Neural cell (in vitro differentiated cells): ENCODE data around the gene DGKI.

DNA sequence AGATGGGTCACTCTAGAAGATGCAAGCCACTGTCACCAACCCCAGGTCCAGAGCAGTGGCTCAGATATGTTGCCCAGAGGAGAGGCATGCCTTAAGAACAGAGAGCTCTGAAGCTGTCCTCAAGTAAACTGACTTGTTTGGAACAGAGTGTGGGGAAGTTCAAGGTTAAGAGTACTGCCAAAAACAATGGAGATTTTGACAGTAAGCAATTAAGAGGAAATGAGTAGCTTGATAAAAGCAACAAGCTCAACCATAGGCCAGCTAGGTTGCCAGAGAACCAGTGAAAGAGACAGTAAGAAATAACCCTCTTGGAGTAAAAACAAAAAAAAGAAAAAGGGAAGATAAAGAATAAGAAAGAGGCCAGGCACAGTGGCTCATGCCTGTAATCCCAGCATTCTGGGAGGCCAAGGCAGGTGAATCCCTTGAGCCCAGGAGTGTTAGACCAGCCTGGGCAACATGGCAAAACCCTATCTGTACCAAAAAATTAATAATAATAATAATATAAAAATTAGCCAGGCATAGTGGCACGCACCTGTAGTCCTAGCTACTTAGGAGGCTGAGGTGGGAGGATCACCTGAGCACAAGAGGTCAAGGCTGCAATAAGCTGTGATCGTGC is 3.5 kb upstream of the TMEM140 start:
- RAMPAGE, long total RNA: no peak

DNA sequence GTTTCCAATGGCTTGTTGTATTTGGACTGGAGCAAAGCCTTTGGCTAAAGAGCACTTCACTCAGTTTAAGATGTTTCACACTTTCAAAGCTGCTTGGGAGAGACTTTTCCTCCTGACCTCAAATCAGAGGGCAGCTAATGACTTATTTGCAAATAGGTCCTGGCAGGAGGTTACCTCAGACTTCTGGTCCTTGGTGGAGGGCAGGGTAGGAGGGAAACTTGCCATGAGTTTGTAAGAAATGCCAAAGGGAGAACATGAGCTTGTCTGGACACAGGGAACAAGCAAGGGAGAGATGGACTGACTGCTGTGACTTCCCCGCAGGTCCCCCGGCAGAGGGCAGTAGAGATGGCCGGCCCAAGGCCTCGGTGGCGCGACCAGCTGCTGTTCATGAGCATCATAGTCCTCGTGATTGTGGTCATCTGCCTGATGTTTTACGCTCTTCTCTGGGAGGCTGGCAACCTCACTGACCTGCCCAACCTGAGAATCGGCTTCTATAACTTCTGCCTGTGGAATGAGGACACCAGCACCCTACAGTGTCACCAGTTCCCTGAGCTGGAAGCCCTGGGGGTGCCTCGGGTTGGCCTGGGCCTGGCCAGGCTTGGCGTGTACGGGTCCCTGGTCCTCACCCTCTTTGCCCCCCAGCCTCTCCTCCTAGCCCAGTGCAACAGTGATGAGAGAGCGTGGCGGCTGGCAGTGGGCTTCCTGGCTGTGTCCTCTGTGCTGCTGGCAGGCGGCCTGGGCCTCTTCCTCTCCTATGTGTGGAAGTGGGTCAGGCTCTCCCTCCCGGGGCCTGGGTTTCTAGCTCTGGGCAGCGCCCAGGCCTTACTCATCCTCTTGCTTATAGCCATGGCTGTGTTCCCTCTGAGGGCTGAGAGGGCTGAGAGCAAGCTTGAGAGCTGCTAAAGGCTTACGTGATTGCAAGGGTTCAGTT is 6.1 kb downstream of the CYREN start:
- RAMPAGE, long total RNA: no peak

DNA sequence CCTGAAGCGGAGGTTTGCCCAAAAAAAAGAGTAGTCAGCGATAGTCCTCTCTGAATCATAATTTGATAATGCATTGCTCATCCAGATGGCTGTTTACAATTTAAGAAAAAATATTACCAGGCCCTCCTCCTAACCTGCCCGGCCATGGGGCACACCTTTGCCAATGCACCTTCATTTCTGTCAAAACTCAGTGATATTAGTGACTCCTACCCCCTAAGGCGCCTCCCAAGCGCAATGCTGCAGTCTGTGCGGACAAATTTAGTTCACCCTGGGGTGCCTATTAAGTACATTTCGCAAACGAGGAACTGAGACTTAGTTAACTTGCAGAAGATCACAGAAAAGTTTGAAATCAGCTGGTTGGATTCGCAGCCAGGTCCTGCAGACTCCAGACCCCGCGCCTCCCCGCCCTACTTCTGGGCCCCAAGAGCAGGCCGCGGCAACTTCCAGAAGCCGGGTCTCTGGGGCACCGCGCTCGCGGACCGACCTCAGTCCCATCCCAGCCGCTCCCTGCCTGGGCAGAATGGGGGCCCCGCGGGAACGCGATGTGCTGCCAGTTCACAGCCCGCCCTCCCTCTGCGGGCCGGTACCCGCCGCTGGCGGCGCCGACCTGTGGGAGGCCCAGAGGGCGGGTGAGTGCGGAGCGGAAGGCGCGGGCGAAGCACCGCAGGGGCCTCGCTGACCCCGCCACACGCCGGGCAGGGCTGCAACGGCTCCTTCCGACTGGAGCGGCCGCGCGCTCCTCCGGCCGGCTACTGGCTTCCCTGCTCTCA is 530 bp downstream of the CYREN start:
- RAMPAGE, long total RNA: no peak

DNA sequence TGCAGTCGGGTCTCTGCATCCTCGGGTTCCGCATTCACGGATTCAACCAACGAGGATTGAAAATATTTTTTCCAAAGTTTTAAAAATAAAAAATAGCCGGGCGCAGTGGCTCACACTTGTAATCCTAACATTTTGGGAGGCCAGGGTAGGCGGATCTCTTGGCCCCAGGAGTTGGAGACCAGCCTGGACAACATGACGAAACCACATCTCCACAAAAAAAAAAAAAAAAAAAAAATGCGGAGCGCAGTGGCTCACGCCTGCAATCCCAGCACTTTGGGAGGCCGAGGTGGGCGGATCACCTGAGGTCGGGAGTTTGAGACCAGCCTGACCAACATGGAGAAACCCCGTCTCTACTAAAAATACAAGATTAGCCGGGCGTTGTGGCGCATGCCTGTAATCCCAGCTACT is 877 bp upstream of the WDR91 start:
- RAMPAGE, long total RNA: no peak

- RAMPAGE, long total RNA: no peak
Measured at GRCh38 chr7:135369508-135370167, 136.0 kb downstream of the STRA8 start.

DNA sequence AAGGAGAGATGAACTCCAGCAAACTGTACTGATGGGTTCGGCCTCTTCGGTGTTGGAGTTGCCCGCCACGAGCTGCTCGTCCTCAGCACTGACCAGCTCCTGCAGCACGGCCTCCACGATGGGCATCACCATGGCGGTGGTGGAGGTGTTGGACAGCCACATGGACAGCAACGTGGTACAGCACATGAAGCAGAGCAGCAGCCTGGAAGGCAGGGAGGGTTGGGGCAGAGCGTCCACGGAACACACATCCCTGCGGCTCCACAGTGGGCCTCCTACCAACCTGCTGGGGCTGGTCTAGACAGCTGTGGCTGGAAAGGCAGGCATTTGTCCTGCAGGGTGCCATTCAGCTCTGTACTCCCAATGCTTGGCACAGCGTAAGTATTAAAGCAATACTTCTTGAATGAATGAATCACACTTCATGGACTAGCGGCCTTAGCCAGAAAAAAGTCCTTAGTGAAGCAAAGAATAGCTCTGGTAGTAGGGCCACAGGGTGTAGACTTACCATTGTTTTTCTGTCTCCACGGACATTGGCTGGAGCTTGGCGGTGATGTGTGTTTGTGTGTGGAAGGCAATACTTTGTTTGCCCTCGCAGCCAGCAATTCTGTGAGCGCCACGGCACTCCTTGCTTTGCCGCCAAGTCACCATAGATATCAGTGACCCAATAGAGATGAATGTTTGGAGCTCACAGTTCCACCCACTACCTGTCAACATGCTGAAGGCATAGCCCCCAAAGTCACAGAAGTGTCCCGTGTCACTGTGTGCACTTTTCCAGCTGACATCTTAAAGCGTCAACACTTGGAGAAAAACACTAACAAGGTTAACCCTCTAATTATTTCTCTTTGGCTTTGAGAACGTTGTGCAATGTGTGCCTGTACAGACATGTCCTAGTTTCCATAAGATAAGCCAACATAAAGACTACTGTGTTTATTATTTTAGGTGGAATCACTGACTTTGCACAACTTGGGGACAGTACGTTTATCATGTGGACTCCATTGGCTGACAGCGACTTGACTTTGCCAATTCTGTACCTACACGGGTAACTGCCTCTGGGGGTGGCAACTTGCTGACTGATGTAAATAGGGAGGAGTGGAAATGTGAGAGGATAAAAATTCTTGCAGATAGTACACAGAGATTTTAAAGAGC is 21.5 kb downstream of the SLC13A4 start:
- RAMPAGE, long total RNA: no peak

- RAMPAGE, long total RNA: no peak
Measured at GRCh38 chr7:135980613-135981238, 3.6 kb upstream of the MTPN start.

DNA sequence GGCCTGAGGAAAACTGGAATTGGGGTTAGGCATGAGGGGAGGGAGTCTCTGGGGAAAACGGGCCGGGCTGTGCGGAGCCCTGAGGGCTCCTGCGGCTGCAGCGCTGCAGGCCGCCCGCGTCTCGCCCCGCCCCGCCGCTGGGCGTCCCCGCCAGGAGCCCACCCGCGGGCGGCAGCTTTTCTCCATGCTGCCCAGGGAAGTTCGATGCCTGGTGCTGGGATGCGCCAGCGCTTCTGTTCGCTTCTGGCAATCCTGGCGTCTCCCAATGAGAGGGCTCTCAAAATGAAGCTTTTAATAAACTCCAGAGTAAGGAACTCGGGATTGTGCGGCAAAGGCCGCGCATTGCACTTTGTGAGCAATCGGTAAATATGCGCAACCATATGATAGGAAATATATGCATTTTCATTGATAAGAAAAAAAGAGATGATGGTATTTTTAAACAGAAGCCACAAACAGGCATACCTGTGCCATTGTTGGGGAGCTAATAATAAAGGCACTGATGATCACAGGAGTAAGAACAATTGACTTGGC is 2.8 kb downstream of the CHRM2 start:
- RAMPAGE, long total RNA: no peak

- RAMPAGE, long total RNA: no peak
Measured at GRCh38 chr7:137721868-137722233, 124.9 kb downstream of the DGKI start.

DNA sequence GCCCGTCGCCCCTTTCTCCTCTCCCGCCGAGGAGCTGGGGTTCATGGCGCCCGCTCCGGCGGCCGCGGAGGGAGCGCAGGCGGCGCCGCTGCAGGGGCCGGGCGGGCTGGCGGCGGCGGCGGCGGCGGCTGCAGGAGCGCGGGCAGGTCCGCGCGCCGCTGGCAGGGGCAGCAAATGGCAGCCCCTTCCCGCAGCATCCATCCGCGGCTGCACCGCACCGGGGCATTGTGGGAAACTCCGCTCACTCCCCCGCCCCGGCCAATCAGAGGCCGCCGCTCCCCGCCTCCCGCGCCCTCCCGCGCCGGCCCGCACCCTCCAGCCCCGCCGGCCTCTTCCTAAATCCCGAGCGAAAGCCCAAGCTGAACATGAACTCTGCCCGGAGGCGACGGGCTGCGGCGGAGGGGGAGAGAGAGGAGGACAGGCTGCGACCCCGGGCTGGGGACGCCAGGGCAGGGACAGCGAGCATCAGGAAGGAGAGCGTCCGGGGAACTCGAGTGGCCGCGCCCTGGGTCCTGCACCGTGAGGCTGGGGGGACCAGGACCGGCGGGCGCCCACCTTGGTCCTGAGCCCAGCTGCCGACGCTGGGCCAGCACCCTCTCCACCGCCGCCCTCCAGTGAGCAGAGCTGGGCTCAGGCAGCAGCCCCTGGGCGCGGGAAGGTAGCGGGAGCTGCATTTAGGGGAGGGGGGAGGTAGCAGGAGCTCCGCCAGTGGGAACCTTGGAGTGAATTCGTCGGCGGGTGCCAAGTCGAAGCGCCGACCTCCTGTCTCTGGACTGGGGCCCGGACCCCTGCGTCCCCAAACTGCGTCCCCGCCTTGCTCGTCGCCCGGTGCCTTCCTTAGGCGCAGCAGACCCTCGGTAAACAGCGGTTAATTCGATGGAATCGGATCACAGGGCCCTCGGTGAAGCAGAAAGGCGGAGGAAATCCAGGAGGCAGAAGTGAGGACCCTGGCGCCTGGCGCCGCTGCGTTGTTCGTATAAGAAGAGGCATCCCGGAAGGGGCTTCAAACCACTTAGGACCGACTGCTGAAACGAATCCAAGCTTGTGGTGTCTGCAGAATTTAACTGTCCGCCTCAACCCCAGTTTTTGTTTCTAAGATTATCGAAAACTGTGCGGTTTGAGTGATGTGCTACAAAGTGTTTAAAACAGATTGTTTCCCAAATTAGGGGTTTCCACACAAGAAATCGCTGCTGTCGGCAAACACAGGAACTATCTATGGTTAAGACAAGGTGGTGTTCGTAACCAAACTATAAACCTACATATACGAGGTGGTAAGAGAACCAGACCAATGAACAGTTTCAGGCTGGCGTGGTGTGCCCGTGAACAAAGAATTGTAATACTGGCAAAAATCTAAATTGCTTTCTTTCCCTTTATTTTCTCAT is at the start of gene DGKI:
TSS of gene DGKI (minus strand) at position 313 of the 1,382 bp plus-strand sequence.
- RAMPAGE, long total RNA: start-site peak on the plus strand centred at position 305 of the sequence, 46 bp wide, 42 and 19 reads in 2 replicates

DNA sequence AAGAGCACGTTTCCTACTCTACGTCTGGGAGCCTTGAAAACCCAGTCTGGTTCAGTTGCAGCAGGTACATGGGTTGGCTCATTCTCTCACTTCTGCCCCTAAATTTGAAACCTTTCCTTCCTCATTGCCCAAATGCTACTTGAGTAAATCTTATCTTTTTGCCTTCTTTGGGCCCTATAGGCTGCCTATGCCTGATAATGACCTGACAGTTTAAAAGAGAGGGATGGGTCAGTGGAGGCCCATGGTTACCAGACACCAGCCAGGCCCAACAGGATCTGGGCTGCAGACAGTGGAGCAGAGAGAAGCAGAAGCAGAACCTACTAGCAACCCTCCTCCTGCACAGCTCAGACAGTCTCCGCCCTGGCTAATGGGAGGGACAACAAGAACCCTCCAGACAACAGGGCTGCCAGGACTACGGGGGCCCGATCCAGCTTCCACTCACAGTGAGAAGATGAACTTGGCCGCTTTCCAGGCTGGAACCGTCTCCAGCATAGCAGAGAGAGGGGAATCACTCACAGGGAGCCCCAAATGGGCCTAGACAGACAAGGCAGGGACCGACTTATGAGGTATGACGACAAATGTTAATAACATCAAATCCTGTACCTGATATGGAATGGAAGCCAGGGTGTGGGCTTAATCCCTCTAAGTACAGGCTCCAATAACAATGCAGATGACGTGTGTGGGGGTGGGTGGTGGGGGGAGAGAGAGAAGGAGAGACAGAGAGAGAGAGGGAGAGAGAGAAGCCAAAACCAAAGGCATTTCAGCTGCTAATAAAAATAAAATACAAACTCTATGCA is 31.7 kb upstream of the DGKI start:
- RAMPAGE, long total RNA: no peak

- RAMPAGE, long total RNA: no peak
Measured at GRCh38 chr7:137935159-137935661, 66.7 kb downstream of the CREB3L2 start.

DNA sequence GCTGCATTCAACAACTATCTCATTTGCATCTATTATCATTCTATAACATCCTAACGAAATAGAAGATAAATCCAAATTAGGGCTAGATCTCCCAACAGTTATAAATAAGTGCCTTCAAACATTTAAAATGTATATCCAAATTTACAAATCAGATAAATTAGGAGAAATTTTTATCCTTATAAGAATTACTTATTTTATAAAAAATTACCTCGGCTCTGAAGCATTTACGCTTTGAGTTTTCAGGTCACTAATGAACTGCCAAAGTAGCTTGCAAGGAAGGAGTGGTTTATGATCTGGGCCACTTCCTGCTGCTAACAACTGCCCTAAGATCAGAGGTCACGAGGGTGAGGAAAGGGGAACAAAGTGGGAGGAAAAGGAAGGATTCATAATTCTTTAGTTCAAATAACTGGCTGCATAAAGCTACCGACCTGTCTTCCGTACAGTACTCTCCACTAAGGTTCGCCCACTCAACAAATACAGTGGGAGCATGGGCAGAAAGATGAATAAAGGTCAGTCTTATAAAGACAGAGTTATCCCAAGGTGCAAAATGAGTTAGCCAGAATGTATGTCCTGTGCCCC is 66.1 kb downstream of the CREB3L2 start:
- RAMPAGE, long total RNA: no peak

DNA sequence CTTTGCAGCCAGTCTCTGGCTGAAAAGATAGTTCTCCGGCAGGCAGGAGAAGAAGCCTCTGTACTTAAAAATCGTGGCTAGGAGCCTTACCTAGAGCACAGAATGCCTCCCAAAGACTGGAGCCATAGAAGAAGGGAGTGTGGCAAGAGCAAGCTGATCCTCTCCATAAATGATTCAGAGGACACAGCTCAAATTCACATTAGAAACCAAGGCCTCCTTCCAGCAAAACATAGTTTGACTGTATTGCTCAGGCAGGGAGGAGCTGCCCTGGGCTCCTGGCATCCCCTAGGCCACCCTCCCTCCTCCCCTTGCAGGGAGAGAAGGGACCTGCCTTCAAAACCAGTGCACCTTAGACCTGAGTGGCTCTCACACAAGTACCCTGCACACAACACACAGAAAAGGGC is 64.8 kb downstream of the CREB3L2 start:
- RAMPAGE, long total RNA: no peak

DNA sequence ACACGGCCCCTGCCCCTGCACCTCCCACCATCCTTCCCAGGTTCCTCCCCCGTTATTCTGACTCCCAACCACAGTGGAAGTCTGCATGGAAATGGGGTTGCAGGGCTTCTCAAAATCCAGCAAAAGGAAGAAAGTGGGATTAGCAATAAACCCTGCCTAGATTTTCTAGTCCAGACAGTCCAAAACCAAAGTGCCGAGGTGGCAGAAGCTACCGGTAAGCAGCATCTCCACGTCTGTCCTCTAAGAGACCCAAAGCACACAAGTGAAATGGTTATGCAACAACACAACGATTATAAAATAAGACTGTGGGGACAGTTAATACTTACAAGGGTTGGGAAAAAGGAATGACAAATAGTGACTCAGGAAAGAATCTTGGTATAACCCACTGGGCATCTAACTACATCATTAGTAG is 24.8 kb downstream of the CREB3L2 start:
- RAMPAGE, long total RNA: no peak

DNA sequence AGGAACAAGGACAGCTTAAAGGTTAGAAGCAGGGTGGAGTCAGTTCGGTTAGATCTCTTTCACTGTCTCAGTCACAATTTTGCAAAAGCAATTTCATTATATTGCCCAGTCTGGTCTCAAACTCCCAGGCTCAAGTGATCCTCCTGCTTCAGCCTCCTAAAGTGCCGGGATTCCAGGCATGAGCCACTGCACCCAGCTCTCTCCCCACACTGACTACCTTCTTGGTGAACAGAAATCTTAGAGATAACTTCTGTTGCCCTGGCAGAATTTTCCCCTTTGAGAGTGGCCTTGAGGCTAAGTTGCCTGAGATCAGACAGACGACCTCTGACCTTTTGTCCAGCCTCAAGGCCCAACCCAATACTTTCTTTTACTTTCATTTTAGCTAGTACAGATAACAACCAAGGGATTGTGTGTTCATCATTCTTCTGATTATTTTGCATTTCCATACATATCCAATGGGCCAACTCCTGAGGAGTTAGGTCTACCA is 146.1 kb upstream of the TRIM24 start:
- RAMPAGE, long total RNA: no peak

DNA sequence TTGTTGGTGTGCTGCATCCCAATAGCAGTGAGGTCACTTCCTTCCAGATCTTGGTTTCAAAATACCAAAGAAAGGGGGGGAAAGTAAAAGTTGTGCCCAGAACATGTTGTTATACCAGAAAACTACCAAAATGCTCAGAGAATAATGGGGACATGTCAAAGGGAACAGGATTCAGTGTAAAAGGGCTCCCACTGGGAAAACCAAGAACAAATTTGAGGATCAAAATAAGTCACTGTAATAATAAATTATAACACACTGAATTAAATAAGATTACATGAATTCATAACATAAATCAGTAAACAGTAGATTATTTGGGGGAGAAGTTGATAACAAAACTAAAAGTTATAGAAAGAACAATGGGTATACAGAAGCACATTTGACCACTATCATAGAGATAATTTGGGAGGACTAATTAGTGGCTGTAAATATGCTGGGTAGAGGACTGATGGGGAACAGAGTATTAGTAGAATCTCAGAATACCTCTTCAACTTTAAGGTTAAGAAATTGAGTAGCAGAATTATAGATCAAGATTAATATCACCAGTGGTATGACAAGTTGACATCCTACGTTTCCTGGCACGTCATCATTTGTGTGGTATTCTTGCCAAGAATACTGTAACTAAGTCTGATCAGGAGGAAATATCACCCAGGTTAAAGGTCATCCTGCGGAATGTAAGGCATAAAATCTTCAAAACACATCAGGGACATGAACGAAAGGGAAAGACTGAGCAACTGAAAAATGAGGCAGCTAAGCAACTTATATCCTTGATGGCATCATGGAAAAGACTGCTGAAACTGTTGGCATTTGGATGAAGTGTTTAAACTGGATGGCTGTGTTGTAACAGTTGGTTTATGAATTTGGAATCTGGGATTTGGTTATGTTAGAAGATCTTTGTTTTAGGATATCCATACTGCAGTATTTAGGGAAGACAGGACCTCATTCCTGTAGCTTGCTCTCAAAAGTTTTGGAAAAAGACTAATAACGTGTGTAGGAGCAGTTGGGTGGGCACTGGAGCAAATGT is 85.9 kb downstream of the TRIM24 start:
- RAMPAGE, long total RNA: no peak

- RAMPAGE, long total RNA: no peak
Measured at GRCh38 chr7:138556323-138557165, 96.5 kb downstream of the TRIM24 start.

DNA sequence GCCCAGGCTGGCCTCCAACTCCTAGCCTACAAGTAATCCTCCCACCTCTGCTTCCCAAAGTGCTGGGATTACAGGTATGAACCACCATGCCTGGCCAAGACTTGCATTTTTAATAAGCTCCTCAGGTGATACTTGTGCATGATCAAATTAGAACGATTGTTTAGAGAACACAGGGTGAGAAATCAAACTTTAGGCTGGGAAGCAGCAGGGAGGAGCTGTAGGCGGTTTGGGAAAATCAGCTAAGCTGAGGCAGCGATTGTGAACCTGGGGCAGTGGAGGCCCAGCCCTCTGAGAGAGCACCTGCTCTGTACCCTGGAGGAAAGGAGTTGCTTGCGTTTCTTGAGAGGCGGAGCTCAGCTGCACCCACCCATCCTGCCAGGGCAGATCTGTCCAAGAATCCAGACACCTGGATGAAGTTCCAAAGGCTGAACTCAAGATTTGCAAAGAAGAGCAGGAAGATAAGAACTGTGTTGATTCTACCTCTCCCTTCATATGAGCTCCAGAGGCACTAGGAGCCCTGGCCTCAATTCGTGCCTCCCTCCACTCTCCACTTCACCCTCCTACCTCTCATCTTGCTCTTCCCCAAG is 21.7 kb upstream of the TMEM213 start:
- RAMPAGE, long total RNA: no peak

DNA sequence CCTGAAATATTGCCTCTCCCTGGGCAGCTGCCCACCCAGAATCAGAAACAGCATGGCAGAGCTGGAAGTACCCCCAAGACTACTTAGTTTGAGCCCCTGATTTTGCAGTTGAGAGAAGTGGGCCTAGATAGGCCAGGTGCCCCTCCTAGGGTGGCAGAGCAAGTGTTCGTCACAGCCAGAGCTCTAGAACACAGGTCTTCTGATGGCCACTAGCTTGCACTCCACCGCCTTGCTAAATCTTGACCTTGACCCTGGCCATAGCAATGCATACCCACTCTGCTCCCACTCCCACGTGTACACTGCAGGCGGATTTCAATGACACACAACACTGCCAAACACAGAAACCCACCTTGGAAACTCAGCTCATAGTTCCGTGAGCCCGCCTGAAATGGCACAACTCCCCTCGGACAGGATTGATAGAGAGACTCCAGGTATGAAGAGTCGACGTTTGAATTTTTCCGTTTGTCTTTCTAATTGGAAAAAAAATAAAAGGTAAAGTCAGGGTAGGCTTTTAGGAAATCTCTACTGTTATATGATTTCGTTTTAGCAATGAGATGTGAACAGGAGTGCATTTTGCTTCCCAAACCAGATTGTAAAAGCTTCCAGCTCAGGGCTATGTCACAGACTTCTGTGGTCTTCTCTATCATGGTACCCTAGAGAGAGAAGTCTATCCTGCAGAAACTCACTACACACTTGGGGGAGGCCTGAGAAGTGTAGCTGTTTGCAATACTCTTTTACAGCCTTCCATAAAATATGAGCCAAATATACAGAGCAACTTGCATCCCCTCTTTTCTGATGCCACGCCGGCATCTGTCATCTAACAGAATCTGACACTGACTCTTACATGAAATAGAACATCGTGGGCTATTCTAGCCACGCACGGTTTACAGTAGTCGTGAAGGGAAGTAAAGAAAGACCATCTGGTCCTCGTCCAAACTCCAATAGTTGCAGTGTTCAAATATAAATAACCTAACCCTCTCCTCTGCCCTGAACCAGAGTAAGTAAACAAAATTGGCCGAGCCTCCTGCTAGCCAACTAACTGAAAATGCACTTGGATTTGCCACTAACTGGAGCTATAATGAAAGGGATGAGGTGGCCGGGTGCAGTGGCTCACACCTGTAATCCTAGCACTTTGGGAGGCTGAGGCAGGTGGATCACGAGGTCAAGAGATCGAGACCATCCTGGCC is 29.1 kb upstream of the ZC3HAV1L start:
- RAMPAGE, long total RNA: no peak